Uterus (tissue), 7 donors: Measurements from ENCODE around the genes FGD1, USP51, SPIN2B and NLRP2B.

GRCh38 chrX:53403529-53404234 lies 18.8 kb downstream of the SMC1A start:
- PRO-cap, 4 experiments = no peak in any of the 4 experiments
- RAMPAGE, long total RNA, 2 experiments = start-site peak on the minus strand in 1 of 2 experiments, at chrX:53403609-53403917 at its widest, 19 to 23 reads per replicate
- RRBS = no CpG with 5 or more reads among the region's 10 CpGs

DNA sequence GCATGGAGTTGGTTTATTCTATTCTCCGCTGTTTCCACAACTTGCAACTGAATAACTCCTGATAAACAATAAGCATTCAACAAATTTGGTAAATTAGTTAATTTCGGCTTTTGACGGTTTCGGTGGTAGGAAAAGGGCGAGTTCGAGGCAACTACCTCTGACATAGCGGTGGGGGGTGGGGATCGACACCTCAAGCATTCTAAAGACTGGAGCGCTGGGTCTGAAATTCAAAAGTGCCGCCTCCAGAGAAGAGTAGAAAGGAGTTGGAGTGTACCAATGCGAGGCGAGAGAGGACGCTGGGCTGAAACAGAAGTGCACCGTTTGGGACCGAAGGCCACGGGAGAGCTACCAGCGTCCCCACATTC lies 732 bp downstream of the SMC1A start:
- PRO-cap, 4 experiments = no peak in any of the 4 experiments
- RAMPAGE, long total RNA, 2 experiments = no peak in any of the 2 experiments
- RRBS = no CpG with 5 or more reads among the region's 17 CpGs

DNA sequence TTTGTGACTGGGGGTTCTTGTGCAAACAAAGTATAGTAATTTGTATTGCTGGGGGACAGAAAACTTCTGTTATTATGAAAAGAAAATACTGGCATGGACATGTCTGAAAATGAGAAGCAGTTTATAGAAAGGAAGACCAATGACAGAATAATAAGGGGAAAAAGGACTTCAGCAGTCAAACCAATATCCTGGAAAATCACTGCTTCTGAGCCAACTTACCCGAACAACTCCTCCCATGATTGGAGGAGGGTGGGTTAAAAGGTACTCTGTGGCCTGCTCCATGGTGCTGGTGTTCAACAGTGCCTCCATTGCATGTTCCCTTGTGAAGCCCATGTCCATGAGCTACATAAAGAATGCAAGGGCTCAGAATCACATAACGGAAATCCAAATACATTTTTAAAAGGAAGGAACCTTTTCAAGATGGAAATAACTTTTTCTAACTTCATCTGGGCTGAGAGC lies 95.7 kb downstream of the HUWE1 start:
- PRO-cap, 4 experiments = no peak in any of the 4 experiments
- RAMPAGE, long total RNA, 2 experiments = no peak in any of the 2 experiments
- RRBS = no CpG with 5 or more reads among the region's 2 CpGs

- PRO-cap, 4 experiments = no peak in any of the 4 experiments
- RAMPAGE, long total RNA, 2 experiments = start-site peak on the minus strand in 1 of 2 experiments, at chrX:53616970-53617009 at its widest, 22 reads per replicate
- RRBS = no CpG with 5 or more reads among the region's 5 CpGs
Observed at GRCh38 chrX:53616691-53617158, 69.8 kb downstream of the HUWE1 start.

- PRO-cap, 4 experiments = peak in 4 of 4 experiments; most common plus-strand start chrX:53683388 (in 3)
- RAMPAGE, long total RNA, 2 experiments = no peak in any of the 2 experiments
- RRBS = no CpG with 5 or more reads among the region's 37 CpGs
Observed at GRCh38 chrX:53682803-53683644, 3.5 kb downstream of the HUWE1 start.

- PRO-cap, 4 experiments = no peak in any of the 4 experiments
- RAMPAGE, long total RNA, 2 experiments = no peak in any of the 2 experiments
- RRBS = no CpG with 5 or more reads among the region's 3 CpGs
Observed at GRCh38 chrX:54419754-54420187, 20.4 kb upstream of the TSR2 start.

DNA sequence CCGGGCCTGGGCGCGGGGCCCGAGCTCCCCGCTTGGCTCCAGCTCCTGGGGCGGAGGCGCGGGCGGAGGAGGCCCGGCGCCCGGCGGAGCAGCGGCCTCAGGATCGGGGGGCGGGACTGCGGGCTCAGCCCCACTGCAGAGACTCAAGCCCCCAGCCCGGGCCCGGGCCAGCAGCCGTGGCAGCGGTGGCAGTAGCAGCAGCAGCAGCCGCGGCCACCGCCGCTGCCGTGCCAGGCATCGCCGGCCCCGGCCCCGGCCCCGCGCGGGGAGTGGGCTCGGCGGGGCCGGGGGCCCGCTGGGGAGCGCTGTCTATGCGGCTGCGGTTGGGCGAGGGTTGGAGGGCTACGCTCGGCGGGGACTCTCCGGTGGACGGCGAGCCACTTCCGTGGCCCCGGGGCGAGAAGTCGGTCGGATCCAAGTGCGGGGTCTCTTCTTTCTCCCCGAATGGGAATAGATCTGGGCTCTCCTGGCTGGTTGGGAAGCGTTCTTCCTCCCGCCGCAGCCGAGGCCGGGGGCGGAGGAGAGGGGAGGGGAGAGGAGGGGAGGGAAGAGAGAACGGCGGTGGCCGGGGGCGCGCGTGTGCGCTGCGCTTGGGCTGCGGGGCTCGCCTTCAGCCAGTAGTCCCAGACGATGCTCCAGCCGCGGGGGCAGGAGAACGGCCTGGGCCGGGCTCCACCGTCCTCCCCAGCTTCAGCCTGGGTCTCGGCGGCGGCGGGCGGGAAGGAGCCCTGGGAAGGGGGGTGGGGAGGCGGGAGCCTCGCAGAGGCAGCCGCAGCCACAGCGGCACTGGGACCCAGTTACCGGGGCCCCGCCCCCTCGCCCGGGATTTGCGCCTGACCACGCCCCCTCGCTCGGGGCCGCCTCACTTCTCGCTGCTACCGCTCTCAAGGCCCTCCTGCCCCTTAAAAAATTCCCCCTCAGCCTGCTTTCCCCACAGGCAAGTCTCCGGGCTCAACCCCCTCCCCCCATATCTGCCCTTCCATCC lies at the start of gene FGD1:
Gene FGD1 (minus strand): TSS at position 799 of the 985 bp plus-strand sequence.
- PRO-cap, 4 experiments = peak in 4 of 4 experiments; most common plus-strand start position 865 of the sequence (in 4); most common minus-strand start position 799 of the sequence (in 4)
- RAMPAGE, long total RNA, 2 experiments = no peak in any of the 2 experiments
- RRBS = 16% methylated on average over 53 of the region's 97 CpGs

DNA sequence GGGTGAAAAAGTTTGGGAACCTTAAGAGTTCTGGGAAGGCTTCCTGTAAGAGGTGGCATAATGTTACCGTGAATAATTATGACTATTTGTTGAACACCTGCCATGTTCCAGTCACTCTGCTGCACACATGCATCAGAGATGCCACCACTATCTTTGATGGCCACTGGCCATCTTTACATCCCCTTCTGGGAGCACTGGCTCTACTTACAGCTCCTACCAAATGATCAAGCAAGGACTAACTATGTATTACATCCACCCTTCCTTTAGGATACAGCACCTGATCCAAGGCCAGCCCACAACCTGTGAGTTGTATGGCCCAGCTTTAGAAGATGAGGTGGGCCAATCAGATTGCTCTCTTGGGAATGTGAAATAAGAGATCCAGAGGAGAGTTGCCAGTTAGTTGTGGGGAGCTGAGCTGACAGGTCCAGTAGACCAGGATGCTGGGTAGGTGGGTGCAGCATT lies 111.4 kb downstream of the GNL3L start:
- PRO-cap, 4 experiments = no peak in any of the 4 experiments
- RAMPAGE, long total RNA, 2 experiments = no peak in any of the 2 experiments
- RRBS = no CpG with 5 or more reads among the region's 1 CpG

GRCh38 chrX:54994613-54995507 lies 872 bp upstream of the PFKFB1 start:
- PRO-cap, 4 experiments = no peak in any of the 4 experiments
- RAMPAGE, long total RNA, 2 experiments = no peak in any of the 2 experiments
- RRBS = no CpG with 5 or more reads among the region's 7 CpGs

GRCh38 chrX:55210813-55211432 lies 9.2 kb upstream of the PAGE5 start:
- PRO-cap, 4 experiments = no peak in any of the 4 experiments
- RAMPAGE, long total RNA, 2 experiments = no peak in any of the 2 experiments
- RRBS = no CpG with 5 or more reads among the region's 12 CpGs

GRCh38 chrX:55489670-55490352 lies at the start of gene USP51:
Gene USP51 (minus strand): TSS chrX:55489848.
- PRO-cap, 4 experiments = peak in 4 of 4 experiments; most common plus-strand start chrX:55489946 (in 2); most common minus-strand start chrX:55489848 (in 4)
- RAMPAGE, long total RNA, 2 experiments = no peak in any of the 2 experiments
- RRBS = no CpG with 5 or more reads among the region's 24 CpGs

DNA sequence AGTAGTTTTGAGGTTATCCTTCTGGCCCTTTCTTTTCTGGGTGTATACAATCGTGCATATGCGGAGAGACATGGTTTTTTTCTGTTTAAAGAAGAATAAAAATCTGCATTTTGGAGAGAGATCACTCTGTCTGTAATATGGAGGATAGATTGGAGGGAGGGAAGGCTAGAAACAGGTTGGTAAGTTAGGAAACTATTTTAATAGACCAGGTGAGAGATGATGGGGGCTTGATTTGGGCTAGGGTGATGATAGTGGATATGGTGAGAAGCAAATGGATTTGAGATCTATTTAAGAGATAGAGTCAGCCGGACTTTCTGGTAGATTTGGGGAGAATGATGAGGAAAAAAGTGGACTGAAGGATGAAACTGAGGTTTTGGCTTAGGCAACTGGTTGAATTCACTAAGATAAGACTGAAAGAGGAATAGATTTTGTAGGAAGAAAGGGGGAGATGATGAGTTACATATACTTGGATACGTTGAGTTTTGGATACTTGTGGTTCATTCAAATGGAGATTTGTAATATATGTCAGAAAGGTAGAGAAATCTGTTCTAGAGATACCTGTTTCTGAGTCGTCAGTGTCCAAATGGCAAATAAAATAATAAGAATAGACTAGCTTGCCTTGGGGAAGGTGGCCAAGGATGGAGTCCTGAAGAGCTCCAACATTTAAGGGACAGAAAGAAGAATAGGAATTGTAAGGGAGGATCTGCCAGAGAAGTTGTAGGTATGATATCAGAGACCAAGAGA lies 8.9 kb downstream of the RRAGB start:
- PRO-cap, 4 experiments = no peak in any of the 4 experiments
- RAMPAGE, long total RNA, 2 experiments = no peak in any of the 2 experiments
- RRBS = no CpG with 5 or more reads among the region's 5 CpGs

GRCh38 chrX:56562914-56563278 lies 531 bp upstream of the UBQLN2 start:
- PRO-cap, 4 experiments = no peak in any of the 4 experiments
- RAMPAGE, long total RNA, 2 experiments = no peak in any of the 2 experiments
- RRBS = no CpG with 5 or more reads among the region's 4 CpGs

- PRO-cap, 4 experiments = no peak in any of the 4 experiments
- RAMPAGE, long total RNA, 2 experiments = start-site peak on the plus strand in 1 of 2 experiments, at chrX:56565403-56565574 at its widest, 18 reads per replicate
- RRBS = no CpG with 5 or more reads among the region's 13 CpGs
Observed at GRCh38 chrX:56565146-56565886, 1.9 kb downstream of the UBQLN2 start.

GRCh38 chrX:56817258-56817728 lies 88.2 kb downstream of the NBDY start:
- PRO-cap, 4 experiments = no peak in any of the 4 experiments
- RAMPAGE, long total RNA, 2 experiments = no peak in any of the 2 experiments
- RRBS = no CpG with 5 or more reads among the region's 5 CpGs

- PRO-cap, 4 experiments = peak in 4 of 4 experiments; most common plus-strand start chrX:57121599 (in 2); most common minus-strand start chrX:57121514 (in 2)
- RAMPAGE, long total RNA, 2 experiments = start-site peak on the minus strand in 1 of 2 experiments, at chrX:57121482-57121551 at its widest, 305 reads per replicate
- RRBS = 17% methylated on average over 19 of the region's 63 CpGs
Observed at GRCh38 chrX:57120886-57122236, at the start of gene SPIN2B. Gene SPIN2B (minus strand): TSS chrX:57121548.

GRCh38 chrX:57679966-57680493 lies at the start of gene NLRP2B:
Gene NLRP2B (minus strand): TSS chrX:57680260.
- PRO-cap, 4 experiments = no peak in any of the 4 experiments
- RAMPAGE, long total RNA, 2 experiments = no peak in any of the 2 experiments
- RRBS = no CpG with 5 or more reads among the region's 6 CpGs

DNA sequence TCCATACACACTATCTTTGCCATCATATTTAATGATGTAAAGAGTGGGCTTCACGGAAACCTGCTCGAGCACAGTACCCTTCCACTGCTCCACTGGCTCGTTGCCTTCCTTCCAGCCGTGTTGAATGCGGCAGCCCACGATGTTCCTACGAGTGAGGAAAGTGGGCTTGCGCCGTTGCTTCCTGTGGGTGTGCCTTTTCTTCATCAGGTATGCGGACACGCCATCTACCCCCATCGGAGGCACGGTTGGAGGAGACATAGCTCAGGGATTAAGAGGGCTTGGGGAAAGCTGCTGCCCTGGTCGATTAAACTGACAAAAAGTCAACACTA lies 606 bp downstream of the SPIN4 start:
- PRO-cap, 4 experiments = peak in 1 of 4 experiments; most common plus-strand start position 233 of the sequence (in 1); most common minus-strand start position 126 of the sequence (in 1)
- RAMPAGE, long total RNA, 2 experiments = no peak in any of the 2 experiments
- RRBS = no CpG with 5 or more reads among the region's 14 CpGs

GRCh38 chrX:63555655-63556299 lies 204.6 kb upstream of the SPIN4 start:
- PRO-cap, 4 experiments = no peak in any of the 4 experiments
- RAMPAGE, long total RNA, 2 experiments = no peak in any of the 2 experiments
- RRBS = no CpG with 5 or more reads among the region's 1 CpG

DNA sequence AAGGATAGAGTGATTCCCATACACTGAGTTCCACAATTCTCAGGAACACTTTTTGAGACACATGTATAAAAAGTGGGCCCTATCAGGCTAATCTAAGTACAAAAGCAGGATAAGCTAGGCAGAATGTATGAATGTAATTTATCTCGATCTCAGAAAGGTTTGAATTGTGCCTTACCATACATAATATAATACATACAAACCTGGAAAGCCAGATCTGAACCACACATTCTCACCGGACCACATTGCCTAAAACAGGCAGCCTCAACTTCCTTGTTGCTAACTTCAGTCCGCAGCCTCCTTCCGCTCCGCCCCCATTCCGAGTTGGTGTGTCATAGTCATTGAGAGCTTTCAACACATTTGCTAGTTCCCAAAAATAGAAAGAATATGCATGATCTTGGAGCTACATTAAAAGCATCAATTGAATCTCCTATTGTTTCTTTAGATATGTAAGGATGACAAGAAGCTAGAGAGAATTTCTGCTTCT lies 127.3 kb downstream of the ARHGEF9 start:
- PRO-cap, 4 experiments = no peak in any of the 4 experiments
- RAMPAGE, long total RNA, 2 experiments = no peak in any of the 2 experiments
- RRBS = no CpG with 5 or more reads among the region's 6 CpGs